Islet of Langerhans (tissue), 1 donor: Measurements from ENCODE around the gene IL36G.

- RRBS: no CpG with 5 or more reads among the region's 20 CpGs
These were observed 17.8 kb downstream of the FBLN7 start for GRCh38 chr2:112155908-112156547.

GRCh38 chr2:112220767-112222025, 33.6 kb downstream of the ZC3H8 start:
- RRBS: no CpG with 5 or more reads among the region's 8 CpGs

DNA sequence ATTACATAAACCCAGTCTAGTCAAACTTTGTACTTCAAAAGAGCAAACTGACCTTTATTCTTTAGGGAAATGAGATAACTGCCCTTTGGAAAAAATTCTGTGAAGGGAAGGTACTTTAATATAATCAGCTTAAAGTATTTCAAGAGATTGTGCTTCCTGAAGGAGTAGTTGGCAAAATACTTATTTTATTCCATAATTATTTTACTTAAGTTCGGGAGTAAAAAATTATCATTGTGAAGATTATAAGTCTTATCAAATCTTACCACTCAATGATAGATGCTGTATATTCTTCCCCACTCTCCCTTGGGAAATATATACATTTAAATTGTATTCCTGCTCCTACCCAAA, 42.0 kb downstream of the ZC3H6 start:
- RRBS: no CpG with 5 or more reads among the region's 1 CpG

DNA sequence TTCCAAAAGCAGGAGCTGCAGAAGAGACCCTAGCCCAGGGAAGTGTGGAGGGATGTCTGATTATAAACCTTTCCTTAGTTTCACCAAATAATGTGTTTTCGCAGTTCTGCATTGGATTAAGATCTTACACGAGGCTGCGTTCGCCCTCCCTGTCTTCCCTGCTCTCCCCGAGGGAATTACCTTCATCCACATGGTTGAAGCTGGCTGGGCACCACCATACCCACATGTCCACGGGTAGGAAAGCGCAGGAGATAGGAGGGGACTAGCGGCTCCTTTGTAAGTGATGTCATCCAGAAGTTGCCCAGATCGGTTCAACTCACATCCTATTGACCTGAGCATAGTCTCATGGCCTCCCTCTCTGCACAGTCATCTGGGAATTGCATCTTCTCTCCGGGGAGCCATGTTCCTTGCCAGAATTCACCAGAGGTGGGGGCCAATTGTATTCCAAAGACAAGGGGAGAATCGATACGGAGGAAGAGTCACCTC, 1.1 kb downstream of the TTL start:
- RRBS: no CpG with 5 or more reads among the region's 12 CpGs

- RRBS: no CpG with 5 or more reads among the region's 18 CpGs
These were observed 30.0 kb downstream of the CHCHD5 start for GRCh38 chr2:112614175-112615081.

DNA sequence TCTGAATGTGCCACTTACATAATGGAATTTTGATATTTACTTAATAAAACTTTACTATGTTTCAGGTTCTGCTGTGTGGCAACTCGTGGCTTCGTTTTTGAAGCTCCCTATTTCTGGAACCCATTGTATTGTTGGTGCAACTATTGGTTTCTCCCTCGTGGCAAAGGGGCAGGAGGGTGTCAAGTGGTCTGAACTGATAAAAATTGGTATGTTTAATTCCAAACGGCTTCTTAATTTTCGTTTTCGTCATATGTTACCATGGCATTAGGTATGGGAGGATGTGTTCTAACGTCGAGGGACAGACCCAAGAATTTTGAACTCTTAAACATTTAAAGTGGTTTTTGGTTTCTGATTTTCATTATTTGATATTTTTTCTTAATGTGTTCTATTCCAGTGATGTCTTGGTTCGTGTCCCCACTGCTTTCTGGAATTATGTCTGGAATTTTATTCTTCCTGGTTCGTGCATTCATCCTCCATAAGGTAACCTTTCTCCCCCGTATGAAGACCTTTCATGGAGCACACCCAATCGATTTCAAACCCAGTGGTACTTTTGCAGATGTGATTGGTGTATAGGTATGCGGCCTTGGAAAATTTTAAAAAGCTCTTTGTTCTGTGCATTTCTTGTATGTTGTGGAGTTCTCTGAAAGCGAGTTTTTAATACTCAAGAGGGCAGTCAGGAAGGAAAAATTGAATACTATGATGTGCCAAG, 1.7 kb downstream of the SLC20A1 start:
- RRBS: no CpG with 5 or more reads among the region's 14 CpGs

GRCh38 chr2:112686347-112687025, 34.3 kb upstream of the NT5DC4 start:
- RRBS: no CpG with 5 or more reads among the region's 11 CpGs

DNA sequence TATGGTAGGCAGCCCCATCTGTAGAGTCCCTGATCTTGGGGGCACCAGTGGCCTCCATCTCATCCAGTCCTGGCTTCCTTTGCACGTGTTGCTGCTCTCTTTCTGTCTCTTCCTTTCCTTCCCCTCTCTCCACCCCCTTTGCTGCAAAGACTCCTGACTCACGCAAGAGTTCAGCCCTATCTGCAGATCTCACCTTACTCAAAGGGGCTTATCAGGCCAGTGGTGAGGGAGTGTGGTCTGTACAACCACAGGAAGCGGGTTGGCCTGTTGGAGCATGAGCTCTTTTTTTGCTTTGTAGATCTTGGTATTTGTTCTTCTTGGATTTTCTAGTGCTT, 14.6 kb upstream of the NT5DC4 start:
- RRBS: no CpG with 5 or more reads among the region's 3 CpGs

DNA sequence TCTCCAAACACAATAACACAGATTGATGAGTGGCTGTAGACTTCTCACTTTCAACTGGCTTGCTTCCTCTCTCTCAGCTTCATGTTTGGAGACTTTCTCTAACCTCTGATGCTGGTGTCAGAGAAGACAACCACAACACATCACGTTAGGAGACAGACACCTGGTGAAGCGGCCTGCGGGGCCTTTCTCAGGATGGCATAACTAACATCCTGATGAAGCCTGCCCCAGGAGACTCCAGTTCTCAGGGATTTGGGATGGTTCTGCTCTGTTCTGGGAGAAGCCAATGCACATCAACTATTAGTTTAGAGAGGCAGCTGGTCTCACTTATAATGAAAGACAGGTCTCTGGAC, 2.1 kb downstream of the IL1A start:
- RRBS: no CpG with 5 or more reads among the region's 3 CpGs

GRCh38 chr2:112885660-112886088, 25.3 kb upstream of the IL37 start:
- RRBS: no CpG with 5 or more reads among the region's 4 CpGs

- RRBS: no CpG with 5 or more reads among the region's 5 CpGs
These were observed 2.5 kb upstream of the IL37 start for GRCh38 chr2:112908401-112908847.

- RRBS: no CpG with 5 or more reads among the region's 6 CpGs
These were observed at the start of gene IL36G for GRCh38 chr2:112977684-112978161. TSS of gene IL36G (plus strand) at chr2:112978006.

- RRBS: no CpG with 5 or more reads among the region's 3 CpGs
These were observed 5.0 kb downstream of the IL36A start for GRCh38 chr2:113010237-113010600.

DNA sequence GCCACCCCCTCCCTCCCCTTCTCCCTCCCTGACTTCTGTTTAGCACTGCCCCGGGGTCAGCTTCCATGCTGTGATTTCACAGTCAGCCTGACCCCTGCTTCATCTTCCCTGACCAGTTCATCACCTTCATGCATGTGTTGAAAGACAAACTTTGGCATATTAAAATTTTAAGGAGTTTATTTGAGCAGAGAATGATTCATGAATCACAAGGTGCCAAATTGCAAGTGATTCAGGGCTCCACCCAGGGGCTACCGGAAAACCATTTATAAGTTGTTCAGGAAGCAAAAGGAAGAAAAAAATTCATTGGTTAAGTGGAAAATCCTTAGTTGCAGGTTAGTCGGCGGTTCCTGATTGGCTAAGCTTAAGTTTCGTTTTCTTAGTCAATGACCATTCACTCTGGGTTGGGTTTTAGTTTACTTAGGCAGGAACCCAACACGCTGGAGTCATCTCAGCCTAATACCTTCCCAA, 10.6 kb downstream of the IL1F10 start:
- RRBS: no CpG with 5 or more reads among the region's 6 CpGs

- RRBS: no CpG with 5 or more reads among the region's 11 CpGs
These were observed 1.1 kb downstream of the IL1RN start for GRCh38 chr2:113128239-113129113.

- RRBS: no CpG with 5 or more reads among the region's 4 CpGs
These were observed 14.8 kb upstream of the PSD4 start for GRCh38 chr2:113158886-113159521.

DNA sequence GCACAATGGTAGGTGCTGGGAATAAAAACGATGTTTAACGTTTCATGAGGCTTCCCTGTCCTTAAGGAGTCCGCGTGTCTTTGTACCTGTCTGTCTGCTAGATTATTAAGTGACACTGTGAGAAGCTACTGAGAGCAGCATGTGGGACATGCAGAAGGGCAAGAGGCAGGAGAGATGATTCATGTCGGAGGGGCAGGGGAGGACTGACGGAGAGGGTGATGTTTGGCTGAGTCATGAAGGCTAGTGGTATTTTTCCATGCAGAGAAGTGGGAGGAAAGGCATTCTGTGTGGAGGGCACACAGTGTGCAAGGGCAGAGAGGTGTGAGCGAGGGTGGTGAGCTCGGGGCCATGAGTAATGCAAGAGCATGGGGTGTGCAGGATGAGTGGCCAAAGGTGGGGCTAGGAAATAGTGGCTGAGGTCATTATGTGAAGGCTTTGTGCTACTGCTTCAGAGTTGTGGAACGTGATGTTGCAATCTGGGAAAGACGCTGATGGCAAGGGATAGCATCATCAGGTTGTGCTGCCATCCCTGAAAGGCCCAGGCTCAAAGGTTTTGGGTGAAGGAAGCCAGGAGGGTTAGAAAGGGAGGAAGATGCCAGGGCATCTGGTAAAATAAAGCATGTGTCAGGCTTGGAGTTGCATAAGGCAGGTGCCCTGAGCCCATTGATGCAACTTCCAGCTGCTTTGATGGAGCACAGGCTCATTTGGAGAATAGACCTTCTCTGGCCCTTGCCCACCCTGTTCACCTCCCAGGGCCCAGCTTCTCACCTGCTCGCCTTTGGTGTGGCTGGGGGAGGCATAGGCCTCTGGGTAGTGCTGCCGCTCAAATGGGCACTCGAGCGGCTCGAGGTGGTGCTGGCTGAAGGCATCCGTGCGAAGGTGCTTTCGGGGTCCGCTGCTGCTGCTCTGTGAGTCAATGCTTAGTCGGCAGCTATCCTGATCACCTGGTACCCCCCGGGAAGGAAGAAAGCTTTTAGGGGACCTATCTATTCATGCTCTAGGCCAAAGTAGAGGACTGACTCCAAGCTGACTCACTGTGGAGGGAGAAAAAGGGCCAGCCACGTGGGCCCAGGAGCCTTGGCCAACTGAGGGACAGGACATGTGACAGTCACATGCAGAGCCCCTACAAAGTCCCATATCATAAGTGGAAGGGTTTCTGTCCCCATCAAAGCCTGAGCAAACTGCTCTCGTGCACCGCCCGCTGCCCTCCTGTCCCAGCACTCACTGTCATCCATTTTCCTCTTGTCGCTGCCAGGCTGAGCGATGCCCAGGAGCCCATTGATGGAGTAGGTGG, 37.5 kb downstream of the PAX8 start:
- RRBS: no CpG with 5 or more reads among the region's 27 CpGs

GRCh38 chr2:113268244-113269052, 10.3 kb downstream of the PAX8 start:
- RRBS: no CpG with 5 or more reads among the region's 6 CpGs

DNA sequence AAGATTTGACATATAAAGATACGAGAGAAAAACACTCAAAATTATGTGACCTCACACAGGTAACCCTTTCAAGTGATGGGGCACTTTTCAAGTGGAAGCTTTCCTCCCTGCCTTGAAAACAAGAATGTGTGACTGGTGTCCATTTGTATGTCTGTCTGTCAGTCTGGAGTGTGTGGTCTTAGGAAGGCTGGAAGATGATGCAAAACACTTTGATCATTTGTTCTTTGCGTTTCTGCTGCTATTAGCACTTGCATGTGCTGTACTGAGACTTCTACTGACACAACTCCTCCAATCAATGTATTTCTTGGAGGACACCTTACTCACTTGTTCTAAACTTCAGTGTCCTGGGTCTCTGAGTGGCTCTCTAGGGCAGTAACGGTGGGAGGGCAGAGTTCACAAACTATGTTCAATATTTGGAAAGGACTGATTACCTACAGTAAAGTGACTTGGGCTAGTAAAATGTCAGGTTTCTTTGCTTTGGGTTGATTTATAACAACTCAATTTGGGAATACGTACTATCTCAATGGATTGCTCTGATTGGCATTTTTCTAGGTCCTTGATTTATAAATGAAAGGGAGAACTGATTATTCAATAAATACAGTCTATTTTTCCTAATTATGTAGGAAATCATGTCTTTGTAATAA, 49.3 kb upstream of the PAX8 start:
- RRBS: no CpG with 5 or more reads among the region's 4 CpGs